Esophagus muscularis mucosa (tissue), 4 donors: ENCODE measurements around the genes GALT, PHF24 and TLN1.

DNA sequence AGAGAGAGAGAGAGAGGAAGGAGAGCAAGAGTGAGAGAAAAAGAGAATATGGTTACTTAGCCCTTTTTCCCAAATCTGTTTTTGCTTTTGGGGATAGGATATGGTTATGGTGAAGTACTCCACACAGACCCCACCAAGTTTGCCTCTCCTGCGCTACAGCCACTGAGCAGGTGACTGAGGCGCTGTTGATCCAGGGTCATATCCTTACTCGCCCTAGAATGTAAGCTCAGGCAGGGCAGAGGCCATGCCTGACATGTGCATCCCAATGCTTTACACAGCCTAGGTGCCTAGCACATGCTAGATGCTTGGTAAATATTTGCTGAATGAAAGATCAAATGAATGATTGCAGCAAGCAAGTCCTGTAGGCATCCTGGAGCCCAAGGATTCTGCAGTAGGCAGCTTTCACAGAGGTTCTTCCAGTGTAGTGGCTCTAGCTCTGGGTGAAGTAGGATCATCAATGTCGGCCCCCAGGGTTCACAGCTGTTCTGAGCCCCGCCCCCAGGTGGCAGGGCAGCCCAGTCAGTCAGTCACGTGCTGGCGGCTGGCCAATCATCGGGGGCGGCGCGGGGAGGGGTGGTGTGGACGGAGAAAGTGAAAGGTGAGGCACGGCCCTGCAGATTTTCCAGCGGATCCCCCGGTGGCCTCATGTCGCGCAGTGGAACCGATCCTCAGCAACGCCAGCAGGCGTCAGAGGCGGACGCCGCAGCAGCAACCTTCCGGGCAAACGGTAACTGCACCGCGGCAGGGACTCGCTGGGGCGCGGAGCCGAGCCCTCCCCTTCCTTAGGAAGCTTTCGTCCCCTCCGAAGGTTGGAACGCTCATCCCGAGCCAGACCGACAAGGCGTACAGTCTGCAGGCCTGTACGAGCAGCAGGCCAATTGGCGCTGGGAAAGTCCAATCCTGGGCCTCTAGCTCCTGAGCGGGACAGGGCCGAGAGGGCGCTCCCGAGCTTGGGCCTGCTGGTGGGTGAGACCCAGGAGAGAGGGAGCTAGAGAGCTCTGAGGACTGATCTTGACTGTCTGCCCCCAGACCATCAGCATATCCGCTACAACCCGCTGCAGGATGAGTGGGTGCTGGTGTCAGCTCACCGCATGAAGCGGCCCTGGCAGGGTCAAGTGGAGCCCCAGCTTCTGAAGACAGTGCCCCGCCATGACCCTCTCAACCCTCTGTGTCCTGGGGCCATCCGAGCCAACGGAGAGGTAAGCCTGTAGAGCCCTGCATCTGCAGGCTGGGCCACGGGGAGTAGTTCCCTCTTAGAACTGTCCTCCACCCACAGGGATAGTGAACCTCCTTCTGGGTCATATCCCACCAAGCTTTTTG is at the start of gene GALT:
TSS of gene GALT (plus strand) at position 616 of the 1,320 bp plus-strand sequence.
- PRO-cap = bidirectional peak, plus-strand start at position 616 of the sequence, minus-strand start at position 487 of the sequence; unidirectional peak, plus-strand start at position 821 of the sequence; unidirectional peak, plus-strand start at position 848 of the sequence; unidirectional peak, plus-strand start at position 976 of the sequence
- RAMPAGE, long total RNA, 4 experiments = start-site peak on the plus strand in 4 of 4 experiments, centred at positions 600 to 736 of the sequence, 20 to 491 reads per replicate

- PRO-cap = no peak
- RAMPAGE, long total RNA, 4 experiments = no peak in any of the 4 experiments
These were observed 21.3 kb upstream of the FAM205C start for GRCh38 chr9:34916979-34917238.

DNA sequence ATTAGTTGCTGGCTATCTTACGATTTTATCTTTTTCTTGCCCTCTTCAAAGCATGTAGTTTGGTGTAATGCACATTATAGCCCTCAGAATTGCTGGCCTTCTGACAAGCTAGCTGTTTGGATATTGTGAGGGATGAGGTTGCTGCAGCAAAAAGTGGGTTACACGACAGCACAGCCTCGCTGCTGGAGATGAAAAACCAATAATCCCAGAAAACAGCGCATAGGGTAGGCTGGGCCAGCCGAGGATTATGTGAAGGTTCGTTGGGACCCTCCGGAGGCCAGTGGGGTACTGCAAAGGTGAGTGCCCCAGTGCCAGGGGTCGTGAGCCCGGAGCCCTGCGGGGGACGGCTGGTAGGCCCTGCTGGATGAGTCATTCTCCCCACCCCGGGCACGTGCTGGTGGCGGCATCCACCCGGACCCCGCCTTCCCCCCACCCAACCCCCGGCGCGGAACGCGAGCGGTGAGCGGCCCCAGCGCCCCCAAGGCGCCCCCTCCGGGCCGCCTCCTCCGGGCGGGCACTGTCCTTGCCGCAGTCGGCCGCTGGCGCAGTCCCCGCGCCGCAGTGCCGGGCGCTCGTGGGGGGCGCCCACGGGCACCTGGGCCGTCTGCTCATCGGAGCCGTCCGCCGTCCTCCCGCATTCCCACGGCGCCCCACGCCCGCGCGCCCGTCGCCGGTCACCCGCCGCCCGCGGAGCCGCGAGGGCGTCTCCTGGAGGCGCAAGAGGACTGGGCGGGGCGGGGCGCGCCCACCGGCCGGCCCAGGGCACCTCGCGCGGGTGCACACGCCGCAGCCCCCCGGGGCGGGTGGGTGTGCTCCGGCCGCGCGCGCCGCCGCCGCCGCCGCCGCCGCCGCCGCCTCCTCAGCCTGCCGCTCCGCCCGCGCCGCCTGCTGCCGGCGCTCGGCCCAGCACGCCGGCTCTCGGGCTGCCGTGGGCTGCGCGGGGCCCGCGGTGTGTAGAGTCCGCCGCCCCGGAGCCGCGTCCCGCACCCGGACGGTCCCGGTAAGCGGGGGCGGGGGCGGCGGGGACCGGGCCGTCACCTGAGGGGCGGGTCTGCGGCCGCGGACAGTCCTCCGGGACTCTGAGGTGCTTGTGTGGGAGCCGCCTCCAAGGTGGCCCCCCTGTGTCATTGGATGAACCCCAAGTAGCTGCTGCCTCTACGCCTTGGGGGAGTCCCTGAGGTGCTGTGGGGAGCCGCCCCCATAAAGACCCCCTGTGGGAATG is at the start of gene PHF24:
TSS of gene PHF24 (plus strand) at position 884 of the 1,222 bp plus-strand sequence.
- PRO-cap = no peak
- RAMPAGE, long total RNA, 4 experiments = no peak in any of the 4 experiments

- PRO-cap = no peak
- RAMPAGE, long total RNA, 4 experiments = no peak in any of the 4 experiments
These were observed 4.8 kb downstream of the DNAJB5 start for GRCh38 chr9:34994335-34994829.

GRCh38 chr9:35026178-35026899 is 15.7 kb upstream of the C9orf131 start:
- PRO-cap = no peak
- RAMPAGE, long total RNA, 4 experiments = no peak in any of the 4 experiments

- PRO-cap = no peak
- RAMPAGE, long total RNA, 4 experiments = no peak in any of the 4 experiments
These were observed 15.0 kb downstream of the VCP start for GRCh38 chr9:35057366-35057860.

DNA sequence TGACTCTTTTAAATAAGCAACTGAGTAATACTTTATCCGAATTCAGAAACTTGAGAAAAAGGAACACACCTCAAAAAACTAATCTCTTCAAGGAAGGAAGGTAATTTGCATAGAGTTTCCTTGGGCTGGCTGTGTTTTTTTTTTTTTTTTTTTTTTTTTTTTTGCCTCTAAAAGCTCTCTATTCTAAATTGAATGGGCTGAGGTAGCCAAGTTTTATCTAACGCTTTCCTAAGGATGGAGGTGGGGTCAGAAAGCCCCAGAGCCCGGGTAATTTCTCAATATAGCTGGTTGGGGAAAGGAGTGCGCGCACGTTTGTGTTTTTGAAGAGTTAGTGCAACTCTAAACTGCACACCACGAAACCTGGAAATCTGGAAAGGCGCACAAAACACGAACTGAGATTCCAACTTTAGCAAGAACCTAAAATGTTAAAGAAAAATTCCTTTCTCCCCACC is 1.2 kb downstream of the VCP start:
- PRO-cap = unidirectional peak, plus-strand start at position 278 of the sequence
- RAMPAGE, long total RNA, 4 experiments = no peak in any of the 4 experiments

DNA sequence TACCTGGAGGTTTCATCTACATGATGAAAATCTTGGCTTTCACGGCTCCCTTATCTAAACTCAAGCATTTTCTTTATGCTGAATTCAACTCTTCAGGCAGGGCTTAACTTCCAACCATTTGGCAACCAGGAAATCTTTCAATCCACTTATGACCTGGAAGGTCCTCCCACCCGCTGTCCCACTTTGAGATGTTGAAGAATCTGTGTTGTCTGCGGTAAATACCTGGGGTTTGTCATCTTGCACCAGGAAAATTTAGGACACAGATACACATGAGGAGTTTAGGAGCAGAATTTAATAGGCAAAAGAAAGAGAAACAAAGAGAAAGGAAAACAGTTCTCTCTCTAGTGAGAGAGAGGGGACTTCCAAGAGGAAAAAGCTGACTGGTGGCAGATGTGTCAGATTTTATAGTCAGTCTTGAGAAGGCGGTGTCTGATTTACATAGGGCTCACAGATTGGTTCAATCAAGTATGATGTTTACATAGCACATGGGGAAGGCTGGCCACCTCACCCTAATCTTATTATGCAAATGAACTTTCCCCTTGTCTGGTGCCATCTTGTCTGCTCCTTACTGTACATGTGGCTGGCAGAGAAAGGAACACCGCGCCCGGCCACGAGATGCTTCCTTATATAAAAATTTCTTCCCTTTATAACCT is 24.6 kb downstream of the UNC13B start:
- PRO-cap = no peak
- RAMPAGE, long total RNA, 4 experiments = no peak in any of the 4 experiments

DNA sequence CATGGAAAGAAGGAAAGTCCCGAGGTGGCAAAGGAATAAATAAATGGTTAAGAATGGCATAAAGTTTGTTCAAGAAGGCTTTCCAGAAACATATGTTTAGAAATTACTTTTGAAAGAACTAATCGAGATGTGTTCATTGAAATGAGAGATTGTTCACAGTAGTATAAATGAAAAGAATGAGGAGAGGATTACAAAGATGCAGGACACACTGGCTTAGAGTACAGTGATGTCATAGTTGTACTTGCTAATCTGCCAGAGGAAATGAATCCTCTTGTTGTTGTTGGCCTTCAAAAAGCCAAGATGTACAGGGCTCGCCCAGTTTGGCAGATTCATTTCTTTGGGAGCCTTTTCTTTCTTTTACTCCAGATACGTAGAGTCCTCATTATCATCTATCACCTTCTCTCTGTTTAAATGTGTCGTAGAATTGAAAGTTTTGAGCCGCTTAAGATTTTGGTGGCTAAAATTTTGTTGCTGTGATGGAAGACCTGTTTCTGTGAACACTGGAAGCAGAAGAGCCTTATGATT is 116.1 kb downstream of the UNC13B start:
- PRO-cap = no peak
- RAMPAGE, long total RNA, 4 experiments = no peak in any of the 4 experiments

GRCh38 chr9:35661689-35662360 is 3.2 kb downstream of the ARHGEF39 start:
- PRO-cap = bidirectional peak, plus-strand start at chr9:35661989, minus-strand start at chr9:35661778
- RAMPAGE, long total RNA, 4 experiments = no peak in any of the 4 experiments

DNA sequence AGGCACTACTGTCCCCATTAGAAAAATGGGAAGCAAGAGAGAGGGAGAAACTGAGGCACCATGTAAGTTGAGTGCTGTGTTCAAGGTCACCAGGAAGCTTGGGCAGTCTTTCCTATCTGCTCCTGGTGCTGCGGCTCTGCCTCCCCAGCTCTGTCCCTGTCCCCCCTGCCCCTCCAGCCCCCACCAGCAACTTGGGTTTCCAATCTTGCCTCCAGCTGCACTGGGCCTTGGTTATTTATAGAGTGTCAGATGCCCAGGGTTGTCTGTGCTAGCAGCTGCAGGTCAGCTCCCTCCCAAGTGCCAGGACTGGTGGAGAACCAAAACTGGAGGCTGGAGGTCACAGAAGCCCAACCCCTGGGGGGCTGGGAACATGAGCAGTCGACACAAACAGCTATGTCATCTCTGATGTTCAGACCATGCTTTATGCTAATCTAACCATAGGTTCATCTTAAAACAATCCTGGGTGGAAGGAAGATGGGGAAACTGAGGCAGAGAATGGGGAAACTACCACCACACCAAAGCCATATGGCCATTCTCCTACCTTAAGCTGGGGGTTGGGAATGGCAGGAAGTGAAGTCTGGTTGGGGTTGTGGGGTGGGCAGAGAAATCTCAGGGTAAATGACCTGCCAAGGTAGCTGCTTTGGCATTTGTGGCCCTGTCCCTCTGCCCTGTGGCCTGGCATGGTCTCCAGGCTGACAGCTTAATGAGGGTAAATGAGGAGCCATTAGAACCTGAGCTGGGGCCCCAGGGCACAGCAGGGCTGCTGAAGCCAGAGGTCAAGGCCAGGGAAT is 1.6 kb downstream of the TPM2 start:
- PRO-cap = no peak
- RAMPAGE, long total RNA, 4 experiments = no peak in any of the 4 experiments

- PRO-cap = no peak
- RAMPAGE, long total RNA, 4 experiments = no peak in any of the 4 experiments
These were observed 7.9 kb downstream of the TLN1 start for GRCh38 chr9:35724101-35724511.

GRCh38 chr9:35727360-35727827 is 4.6 kb downstream of the TLN1 start:
- PRO-cap = no peak
- RAMPAGE, long total RNA, 4 experiments = no peak in any of the 4 experiments

- PRO-cap = bidirectional peak, plus-strand start at chr9:35732322, minus-strand start at chr9:35732128; bidirectional peak, plus-strand start at chr9:35732603, minus-strand start at chr9:35732552
- RAMPAGE, long total RNA, 4 experiments = start-site peak on the plus strand in 4 of 4 experiments, at chr9:35732320-35732676 at its widest, 517 to 1,594 reads per replicate; start-site peak on the minus strand in 3 of 4 experiments, at chr9:35732090-35732402 at its widest, 215 to 9,710 reads per replicate
These were observed at the start of gene TLN1 for GRCh38 chr9:35732035-35732745. TLN1 (minus strand) TSS chr9:35732195.

GRCh38 chr9:35732746-35733597 is 506 bp downstream of the CREB3 start:
- PRO-cap = unidirectional peak, minus-strand start at chr9:35733401
- RAMPAGE, long total RNA, 4 experiments = no peak in any of the 4 experiments

DNA sequence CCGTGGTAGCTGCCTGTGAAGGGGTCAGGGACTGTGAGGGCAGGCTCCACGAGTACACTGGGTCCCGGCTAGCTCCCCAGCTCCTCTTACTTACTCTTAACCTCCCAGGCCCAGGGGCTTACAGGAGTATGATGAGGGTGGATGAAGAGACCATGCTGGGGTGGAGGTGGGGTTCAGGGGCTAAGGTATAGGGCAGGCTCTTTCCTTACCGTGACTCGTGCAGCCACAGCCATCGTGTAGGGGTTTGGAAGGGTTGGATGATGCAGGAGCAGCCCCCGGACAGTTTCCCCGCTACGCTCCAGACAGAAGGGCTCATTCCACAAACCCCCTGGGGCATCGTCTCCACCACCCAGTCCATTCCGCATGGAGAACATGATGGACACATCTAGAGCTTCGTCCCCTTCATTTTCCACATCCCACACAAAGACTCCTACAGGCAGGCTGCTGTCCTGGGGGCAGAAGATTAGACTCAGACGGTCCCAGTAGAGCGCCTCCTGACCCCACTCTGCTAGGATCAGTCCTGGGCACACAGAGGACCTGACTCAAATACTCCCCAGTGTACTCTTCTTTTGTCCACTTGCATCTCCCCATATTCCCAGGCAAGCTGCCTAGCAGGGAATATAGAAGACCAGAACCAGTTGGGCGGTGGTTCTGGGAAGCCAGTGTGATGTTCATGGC is 8.3 kb downstream of the GBA2 start:
- PRO-cap = no peak
- RAMPAGE, long total RNA, 4 experiments = no peak in any of the 4 experiments

DNA sequence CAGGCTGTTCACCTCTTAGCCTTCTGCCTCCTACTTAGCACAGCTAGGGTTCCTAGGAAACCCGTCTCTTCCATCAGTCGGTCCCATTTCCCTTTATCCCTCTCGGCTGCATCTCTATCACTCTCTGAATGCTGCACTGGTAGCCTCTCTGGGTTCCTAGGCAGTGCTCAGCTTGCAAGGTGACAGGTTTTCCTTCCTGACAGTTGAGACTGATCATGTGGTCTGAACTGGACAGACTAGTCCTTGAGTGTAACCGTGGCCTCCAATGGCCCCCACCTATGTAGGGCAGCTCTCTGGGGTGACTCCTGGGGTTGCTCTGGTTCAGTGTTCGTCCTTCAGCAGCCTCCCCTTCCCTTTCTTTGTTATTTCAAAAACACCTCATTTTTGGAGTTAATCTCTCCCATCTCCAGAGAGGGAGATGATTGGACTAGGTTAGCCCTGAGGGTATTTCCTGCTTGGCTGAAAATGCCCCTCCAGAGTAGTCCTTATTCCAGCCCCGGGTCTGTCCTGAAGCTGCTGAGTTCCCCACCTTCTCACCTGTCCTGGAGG is 3.8 kb downstream of the TMEM8B start:
- PRO-cap = no peak
- RAMPAGE, long total RNA, 4 experiments = no peak in any of the 4 experiments

DNA sequence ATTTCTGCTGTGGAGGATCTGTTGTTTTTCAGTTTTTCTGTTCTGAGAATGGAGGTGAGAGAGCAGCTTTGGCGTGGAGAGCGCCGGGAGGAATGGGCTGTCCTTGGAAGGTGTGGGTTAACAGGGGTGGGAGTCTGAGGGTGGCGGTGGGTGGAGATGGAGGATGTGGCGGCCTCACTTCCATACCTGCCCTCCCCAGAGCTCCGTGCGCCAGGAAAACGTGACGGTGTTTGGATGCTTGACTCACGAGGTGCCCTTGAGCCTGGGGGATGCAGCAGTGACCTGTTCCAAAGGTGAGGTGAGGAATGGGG is 16.7 kb downstream of the TMEM8B start:
- PRO-cap = no peak
- RAMPAGE, long total RNA, 4 experiments = start-site peak on the plus strand in 1 of 4 experiments, centred at position 218 of the sequence, 7 reads per replicate

- PRO-cap = bidirectional peak, plus-strand start at chr9:36159182, minus-strand start at chr9:36159059
- RAMPAGE, long total RNA, 4 experiments = no peak in any of the 4 experiments
These were observed 10.3 kb upstream of the CCIN start for GRCh38 chr9:36158740-36159399.

- PRO-cap = no peak
- RAMPAGE, long total RNA, 4 experiments = no peak in any of the 4 experiments
These were observed 37.3 kb downstream of the PAX5 start for GRCh38 chr9:36996670-36997259.